Prostate gland (tissue), 2 donors: ENCODE measurements around the genes KMT2A, ARCN1 and CENATAC.

- PRO-cap: no peak
- RAMPAGE, long total RNA, 2 experiments: no peak in any of the 2 experiments
Observed at GRCh38 chr11:117879844-117880421, 3.5 kb upstream of the FXYD6 start.

DNA sequence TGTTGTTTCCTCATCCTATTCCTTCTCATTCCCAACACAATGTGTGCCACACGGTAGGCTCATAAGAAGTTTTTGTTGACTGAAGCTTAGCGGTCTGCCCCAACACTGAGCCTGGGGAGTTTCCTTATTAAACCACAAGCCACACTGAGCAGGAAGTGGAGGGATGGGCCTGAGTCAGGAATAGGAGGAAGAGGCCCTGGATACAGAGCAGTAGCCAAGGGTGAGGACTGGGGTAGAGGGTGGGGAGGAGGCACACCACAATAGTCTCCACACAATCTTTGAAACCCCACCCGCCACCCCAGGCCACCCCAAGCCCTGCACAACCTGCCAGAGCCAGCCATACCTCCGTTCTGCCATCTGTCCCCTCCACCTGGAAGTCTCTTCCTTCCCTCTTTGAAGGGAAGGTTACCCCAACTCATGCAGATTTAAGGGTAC, 15.5 kb upstream of the IL10RA start:
- PRO-cap: no peak
- RAMPAGE, long total RNA, 2 experiments: no peak in any of the 2 experiments

- PRO-cap: bidirectional peak, plus-strand start at chr11:117979955, minus-strand start at chr11:117979946
- RAMPAGE, long total RNA, 2 experiments: no peak in any of the 2 experiments
Observed at GRCh38 chr11:117979786-117980215, 6.4 kb upstream of the IL10RA start.

- PRO-cap: no peak
- RAMPAGE, long total RNA, 2 experiments: no peak in any of the 2 experiments
Observed at GRCh38 chr11:117997658-117998051, 11.5 kb downstream of the IL10RA start.

DNA sequence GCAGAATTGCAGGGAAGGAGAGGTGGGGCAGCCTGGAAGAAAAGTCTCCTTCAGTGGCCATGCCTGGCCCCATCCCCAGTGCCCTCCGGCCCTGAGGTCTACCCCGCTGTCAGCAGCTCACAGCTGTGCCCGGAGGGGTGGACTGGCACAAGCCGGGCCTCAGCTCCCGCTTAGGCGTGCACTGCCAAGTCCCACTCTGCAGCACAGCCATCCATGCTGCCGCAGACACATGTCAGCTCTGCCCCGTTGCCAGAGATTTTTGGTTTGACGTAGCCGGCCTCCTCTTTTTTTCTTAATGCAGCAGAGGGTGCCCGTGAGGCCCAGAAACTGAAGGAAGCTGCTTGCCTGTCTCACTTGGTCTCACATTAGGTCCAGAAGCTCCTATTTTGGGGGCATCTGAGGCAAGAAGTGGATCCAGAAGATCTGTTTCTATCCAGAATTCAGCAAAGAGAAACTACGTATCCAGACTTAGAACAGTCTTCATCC, 4.0 kb upstream of the SCN2B start:
- PRO-cap: no peak
- RAMPAGE, long total RNA, 2 experiments: no peak in any of the 2 experiments

- PRO-cap: no peak
- RAMPAGE, long total RNA, 2 experiments: no peak in any of the 2 experiments
Observed at GRCh38 chr11:118258350-118259159, 5.5 kb downstream of the MPZL2 start.

GRCh38 chr11:118359816-118360062, 339 bp downstream of the UBE4A start:
- PRO-cap: no peak
- RAMPAGE, long total RNA, 2 experiments: no peak in any of the 2 experiments

- PRO-cap: bidirectional peak, plus-strand start at chr11:118436497, minus-strand start at chr11:118436000; unidirectional peak, plus-strand start at chr11:118436720
- RAMPAGE, long total RNA, 2 experiments: no peak in any of the 2 experiments
Observed at GRCh38 chr11:118436305-118437018, at the start of gene KMT2A. Gene KMT2A (plus strand): TSS chr11:118436492.

DNA sequence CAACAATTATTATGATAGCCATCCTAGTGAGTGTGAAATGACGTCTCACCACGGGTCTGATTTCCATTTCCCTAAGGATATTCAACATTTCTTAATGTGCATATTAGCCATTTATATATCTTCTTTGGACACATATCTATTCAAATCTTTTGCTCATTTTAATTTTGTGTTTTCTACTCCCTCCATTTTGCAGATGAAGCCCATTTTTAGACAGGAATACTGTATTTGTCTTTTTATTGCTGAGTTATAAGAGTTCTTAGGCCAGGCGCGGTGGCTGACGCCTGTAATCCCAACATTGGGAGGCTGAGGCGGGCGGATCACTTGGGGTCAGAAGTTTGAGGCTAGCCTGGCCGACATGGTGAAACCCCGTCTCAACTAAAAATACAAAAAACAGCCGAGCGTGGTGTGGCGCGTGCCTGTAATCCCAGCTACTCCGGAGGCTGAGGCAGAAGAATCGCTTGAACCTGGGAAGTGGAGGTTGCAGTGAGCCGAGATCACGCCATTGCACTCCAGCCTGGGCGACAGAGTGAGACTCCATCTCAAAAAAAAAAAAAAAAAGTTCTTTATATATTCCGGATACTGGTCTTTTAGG, 564 bp upstream of the ARCN1 start:
- PRO-cap: no peak
- RAMPAGE, long total RNA, 2 experiments: no peak in any of the 2 experiments

DNA sequence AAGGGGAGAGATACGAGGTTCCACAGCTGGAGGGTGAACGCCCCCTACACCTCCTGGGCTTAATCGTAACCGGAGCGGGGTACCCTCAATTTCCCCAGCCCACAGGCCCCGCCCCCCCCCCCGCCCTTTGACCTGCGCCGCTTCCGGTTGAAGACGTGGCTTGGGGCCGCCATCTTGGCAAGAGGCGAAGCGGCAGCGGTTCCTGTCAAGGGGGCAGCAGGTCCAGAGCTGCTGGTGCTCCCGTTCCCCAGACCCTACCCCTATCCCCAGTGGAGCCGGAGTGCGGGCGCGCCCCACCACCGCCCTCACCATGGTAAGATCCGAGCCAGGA, at the start of gene ARCN1:
Gene ARCN1 (plus strand): TSS at position 172 of the 331 bp plus-strand sequence.
- PRO-cap: bidirectional peak, plus-strand start at position 180 of the sequence, minus-strand start at position 65 of the sequence
- RAMPAGE, long total RNA, 2 experiments: start-site peak on the plus strand in 2 of 2 experiments, centred at positions 178 to 188 of the sequence, 191 to 560 reads per replicate

DNA sequence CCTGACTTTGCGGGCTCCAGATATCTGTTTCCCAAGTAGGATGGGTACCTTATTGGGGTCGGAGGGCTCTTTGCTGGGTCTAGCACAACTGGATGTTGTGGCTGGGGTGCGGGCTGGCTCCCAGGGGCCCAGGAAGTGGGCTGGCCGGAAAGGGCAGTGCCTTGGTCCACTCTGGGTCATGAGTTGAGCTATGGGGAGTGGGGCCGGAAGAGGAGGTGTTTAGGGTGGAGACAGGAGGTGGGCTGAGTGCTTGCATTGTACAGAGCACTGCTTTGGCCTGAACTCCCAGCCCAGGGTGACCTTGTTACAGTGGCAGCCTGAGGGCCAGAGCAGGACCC, 13.1 kb downstream of the PHLDB1 start:
- PRO-cap: no peak
- RAMPAGE, long total RNA, 2 experiments: no peak in any of the 2 experiments

- PRO-cap: no peak
- RAMPAGE, long total RNA, 2 experiments: no peak in any of the 2 experiments
Observed at GRCh38 chr11:118628349-118628700, 20.9 kb downstream of the PHLDB1 start.

GRCh38 chr11:118630919-118631703, 23.7 kb downstream of the PHLDB1 start:
- PRO-cap: no peak
- RAMPAGE, long total RNA, 2 experiments: no peak in any of the 2 experiments

GRCh38 chr11:118634249-118634737, 26.9 kb downstream of the PHLDB1 start:
- PRO-cap: no peak
- RAMPAGE, long total RNA, 2 experiments: no peak in any of the 2 experiments

DNA sequence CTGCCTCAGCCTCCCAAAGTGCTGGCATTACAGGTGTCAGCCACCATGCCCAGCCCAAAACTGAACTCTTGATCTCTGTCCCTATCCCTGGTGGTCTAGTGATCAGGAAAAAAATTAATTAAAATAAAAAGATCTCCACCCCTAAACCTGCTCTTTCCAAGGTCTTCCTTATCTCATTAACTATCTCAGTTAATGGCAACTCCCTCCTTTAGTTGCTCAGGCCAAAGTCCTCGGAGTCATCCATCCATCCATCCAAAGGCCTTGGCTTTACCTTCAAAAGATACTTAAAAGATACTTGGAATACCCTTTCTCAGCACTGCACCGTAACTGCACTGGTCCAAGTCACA, 19.5 kb upstream of the CXCR5 start:
- PRO-cap: no peak
- RAMPAGE, long total RNA, 2 experiments: no peak in any of the 2 experiments

- PRO-cap: bidirectional peak, plus-strand start at chr11:118921551, minus-strand start at chr11:118921337
- RAMPAGE, long total RNA, 2 experiments: no peak in any of the 2 experiments
Observed at GRCh38 chr11:118921449-118921757, 4.3 kb downstream of the BCL9L start.

DNA sequence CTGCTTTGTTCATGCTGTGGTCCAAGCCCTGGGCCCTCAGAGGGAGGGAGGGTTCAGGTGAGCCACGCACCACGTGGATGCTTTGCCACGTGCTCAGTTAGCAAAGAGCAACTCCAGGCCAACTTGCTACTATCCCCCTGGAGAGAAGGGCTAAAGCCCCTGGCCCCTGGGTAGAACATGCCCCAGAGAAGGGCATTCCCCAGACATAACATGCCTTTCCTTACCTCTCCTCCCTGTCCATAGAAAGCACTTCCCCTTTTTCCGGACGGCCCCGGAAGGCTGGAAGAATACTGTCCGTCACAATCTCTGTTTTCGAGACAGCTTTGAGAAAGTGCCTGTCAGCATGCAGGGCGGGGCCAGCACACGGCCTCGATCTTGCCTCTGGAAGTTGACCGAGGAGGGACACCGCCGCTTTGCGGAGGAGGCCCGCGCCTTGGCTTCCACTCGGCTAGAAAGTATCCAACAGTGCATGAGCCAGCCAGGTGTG, 8.7 kb downstream of the FOXR1 start:
- PRO-cap: no peak
- RAMPAGE, long total RNA, 2 experiments: no peak in any of the 2 experiments

DNA sequence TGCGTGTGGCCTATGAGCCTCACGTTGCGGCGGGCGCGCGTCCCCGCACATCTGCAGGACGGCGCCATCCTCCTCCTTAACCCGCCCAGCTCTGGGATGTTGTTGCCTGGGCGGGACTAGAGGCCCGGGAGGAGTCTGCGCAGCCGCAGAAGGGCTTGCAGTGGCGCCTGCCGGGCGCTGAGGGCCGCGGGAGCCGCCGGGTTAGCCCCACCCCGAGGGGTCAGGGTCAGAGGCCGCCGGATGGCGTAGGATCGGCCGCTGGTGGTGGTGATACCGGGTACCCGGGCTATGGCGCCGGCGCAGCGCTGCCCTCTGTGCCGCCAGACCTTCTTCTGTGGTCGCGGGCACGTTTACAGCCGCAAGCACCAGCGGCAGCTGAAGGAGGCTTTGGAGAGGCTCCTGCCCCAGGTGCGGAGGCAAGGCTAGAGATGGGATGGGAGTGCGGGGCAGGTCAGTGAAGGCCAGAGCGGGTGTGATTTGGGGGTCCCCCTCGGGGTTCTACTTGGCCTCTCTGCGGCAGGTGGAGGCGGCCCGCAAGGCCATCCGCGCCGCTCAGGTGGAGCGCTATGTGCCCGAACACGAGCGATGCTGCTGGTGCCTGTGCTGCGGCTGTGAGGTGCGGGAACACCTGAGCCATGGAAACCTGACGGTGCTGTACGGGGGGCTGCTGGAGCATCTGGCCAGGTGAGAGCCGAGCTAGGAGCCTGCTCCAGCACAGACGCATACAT, at the start of gene CENATAC:
Gene CENATAC (plus strand): TSS at position 229 of the 728 bp plus-strand sequence.
- PRO-cap: bidirectional peak, plus-strand start at position 229 of the sequence, minus-strand start at position 93 of the sequence
- RAMPAGE, long total RNA, 2 experiments: start-site peak on the plus strand in 2 of 2 experiments, centred at positions 212 to 245 of the sequence, 135 to 144 reads per replicate

DNA sequence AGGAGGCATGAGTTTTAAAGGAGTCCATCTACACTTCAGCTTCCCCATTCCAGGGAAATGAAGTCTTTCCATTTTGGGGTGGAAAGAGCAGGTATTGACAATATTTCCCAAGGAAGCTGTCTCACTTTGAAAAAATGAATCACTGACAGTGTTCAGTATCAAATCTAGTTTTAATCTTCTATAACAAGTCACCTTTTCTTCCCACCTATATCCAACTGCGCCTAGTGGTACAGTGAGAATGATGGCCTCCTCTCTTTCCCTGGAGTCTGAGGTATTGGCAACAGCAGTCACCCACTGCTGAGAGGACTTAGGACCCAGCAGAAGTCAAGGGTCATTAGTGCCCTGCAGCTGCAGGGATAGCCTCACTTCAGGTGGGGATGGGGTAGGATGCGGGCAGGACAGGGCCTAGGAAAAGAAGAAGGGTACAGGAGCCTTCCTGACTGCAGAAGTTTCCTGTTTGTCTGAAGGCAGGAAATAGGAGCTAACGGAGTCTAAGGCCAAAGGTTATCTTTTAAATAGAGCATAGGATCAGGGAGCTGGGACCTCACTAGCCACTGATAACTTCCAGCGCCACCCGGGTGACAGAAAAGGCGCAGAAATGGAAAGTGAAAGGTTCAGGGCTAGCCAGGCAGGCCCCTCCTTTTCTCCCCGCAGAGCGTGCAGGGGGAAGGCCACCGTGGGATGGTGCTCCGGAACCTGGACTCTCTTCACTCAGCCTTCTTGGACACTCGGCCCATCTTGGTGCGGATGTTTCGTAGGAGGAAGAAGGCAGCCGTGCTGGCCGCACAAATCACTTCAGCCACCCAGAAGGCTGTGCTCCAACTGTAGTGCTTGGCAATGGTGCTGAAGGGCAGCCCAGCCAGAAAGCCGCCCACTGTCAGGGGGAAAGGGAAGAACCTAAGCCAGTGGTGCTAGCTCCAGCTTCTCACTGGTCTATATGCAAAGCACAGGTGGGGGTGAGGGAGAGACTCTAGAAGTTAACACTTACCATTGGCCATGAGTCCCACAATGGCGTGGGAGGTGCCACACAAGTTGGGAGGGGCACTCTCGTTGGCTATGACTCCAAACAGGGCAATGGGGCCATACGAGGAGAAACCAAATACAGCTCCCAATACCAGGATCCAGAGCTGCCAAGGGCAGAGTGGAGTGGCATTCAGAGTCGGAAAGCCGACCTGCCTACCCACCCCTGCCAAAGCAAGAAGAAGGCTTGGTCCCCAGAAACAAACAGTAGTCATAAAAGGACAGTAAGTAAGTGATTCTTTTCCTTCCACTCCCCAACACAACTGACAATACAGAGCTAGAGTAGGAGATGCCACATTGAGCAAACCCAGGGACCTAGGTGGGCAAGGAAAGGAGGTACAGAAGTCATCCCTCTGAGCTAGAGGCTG, 6.1 kb downstream of the TRAPPC4 start:
- PRO-cap: no peak
- RAMPAGE, long total RNA, 2 experiments: no peak in any of the 2 experiments

- PRO-cap: no peak
- RAMPAGE, long total RNA, 2 experiments: no peak in any of the 2 experiments
Observed at GRCh38 chr11:119049440-119049645, 7.7 kb downstream of the HYOU1 start.